SJCRH30 (cell line): ENCODE measurements around a stretch of chr18.

DNA sequence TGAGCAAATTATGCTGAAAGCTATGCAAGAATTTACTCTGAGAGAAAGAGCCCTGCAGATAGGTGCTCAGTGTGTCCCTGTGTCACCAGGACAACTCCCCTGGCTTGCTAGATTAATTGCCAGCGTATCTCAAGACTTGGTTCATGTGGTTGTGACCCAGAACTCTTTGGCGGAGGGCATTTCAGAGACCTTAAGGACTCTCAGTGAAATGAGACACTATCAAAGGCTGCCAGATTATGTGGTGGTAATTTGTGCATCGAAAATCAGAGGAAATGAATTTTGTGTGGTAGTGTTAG, 151.0 kb downstream of the ESCO1 start:
- RAMPAGE, long total RNA: no peak

DNA sequence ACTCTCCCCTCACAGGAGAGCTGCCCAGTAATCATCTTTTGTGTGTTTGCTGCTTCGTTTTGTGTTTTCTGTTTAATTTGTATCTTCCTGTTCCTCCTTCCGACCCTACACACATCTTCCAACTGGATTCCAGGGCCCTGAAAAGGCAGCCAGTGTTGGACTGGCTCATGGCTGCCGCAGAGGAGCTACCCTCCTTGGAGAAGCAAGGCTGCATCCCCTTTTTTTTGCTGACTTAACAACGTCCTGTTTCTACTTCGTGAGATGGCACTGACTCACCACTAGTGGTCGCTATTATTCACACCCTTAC, 171.9 kb upstream of the GATA6 start:
- RAMPAGE, long total RNA: no peak

- RAMPAGE, long total RNA: no peak
These were observed 136.7 kb upstream of the GATA6 start for GRCh38 chr18:22032748-22033090.

- RAMPAGE, long total RNA: no peak
These were observed 58.9 kb upstream of the GATA6 start for GRCh38 chr18:22110415-22110930.

- RAMPAGE, long total RNA: no peak
These were observed 56.0 kb upstream of the GATA6 start for GRCh38 chr18:22113383-22113837.

DNA sequence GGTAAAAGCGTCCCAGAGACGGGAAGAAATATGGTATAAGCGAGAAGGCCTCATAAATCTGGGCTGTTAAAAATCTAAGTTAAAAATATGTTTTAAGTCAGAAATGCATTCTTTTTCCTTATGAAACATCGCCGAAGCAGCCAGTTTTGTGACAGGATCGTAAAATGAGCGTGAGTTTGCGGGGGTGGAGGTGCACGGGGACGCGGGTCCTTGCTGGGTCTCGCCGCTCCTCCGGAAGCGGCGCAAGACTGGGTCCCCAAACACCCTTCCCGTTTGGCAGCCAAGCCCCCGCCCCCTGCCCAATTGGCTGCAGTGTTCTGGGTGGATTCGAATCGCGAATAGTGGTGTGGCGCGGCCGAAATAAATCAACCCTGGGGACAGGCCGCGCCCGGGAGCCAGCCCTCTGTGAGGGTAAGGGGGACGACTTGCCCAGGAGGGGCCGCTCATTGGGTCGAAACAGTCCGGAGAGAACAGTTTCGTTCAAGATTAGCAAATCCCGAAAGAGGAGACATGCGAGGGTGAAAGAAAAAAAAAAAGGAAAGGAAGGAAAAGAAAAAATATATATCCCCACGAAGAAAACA, 3.3 kb upstream of the GATA6 start:
- RAMPAGE, long total RNA: no peak

DNA sequence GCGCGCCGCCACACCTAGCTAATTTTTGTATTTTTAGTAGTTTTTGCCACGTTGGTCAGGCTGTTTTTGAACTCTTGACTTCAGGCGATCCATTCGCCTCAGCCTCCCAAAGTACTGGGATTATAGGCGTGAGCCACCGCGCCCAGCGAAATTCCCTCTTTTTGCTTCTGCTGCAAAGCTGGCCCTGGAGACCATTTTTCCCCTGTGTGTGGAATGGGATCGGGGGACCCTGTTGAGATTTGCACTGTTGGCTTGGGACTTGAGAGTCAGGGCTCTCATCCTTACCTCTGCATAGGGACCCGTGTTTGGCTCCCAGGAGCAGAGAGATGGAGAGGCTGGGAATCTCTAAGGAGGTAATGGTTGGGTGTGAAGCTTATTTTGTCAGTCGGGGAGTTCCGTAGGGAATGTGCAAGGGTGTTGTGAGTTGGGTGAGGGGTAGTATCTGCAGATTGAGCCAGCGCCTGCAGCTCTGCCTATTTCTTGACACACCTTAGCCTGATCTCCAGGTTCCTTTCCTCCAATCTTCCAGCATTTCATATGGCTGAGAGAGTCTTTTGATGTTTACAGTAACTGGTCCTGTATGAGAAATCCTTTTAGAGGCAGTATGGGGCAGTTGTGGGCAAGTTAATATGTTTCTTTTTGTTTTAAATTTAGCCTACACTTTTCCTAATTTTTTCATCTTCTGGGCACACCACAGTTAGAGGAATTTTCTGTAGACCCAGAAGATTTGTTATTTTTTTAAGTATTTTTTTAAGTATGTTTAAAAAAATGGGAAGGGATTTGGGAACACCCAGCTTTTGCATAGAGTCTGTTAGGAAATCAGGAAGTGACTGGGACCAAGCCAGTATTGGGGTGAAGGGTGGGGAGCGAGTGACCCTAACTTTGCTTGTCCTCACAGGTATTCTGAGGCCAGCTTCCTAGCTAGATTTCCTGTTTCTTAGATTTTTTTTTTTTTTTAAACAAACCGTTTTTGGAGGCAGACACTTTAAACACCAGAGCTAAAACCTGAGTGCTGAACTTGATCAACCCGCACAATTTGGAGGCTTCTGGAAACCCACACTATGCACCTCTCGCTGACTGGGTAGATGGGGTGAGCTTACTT, 4.7 kb downstream of the GATA6 start:
- RAMPAGE, long total RNA: no peak

DNA sequence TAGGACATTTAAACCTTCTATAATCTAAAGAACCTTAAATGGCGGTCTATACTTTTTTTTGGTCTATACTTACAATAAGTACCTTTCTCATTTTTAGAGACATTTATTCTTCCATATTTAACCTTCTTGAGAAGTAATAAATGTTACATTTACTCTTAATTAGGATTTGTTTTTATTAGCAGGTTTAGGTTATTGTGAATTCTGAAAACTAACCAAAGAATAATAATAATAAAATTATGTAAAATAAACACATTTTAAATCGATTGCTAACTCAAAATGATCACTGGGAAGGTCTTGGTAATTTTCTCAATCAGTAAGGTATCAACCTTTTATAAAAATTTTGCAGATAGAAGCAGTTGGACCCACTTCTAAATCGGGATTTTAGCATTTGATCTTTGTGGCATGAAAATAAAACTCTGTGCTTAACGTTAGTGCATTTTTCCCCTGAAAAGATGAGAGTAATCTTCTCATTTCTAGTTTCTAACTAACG, 6.5 kb downstream of the GATA6 start:
- RAMPAGE, long total RNA: no peak

- RAMPAGE, long total RNA: no peak
These were observed 117.3 kb downstream of the GATA6 start for GRCh38 chr18:22286555-22287251.

DNA sequence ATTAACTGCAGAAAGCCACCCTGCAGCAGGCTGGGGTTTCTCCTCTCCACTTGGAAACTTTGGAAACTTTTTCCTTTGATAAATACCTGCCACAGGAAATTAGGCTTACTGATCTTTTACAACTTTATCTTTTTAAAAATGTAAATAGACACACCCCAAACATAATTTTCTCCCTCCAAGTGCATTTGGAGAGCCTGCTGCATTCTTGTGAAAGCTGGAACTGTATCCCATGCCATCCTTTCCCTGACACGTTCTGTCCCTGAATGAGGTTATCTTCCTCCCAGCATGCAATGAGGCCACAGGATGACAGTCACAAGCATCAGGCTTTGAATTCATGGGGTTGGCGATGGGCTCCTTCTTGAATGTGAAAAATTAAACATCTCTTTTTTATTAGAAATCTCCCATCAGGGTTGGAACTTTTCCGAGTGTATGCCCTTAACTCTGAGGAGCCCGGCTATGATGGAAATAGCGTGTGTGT, 77.8 kb downstream of the CTAGE1 start:
- RAMPAGE, long total RNA: no peak

DNA sequence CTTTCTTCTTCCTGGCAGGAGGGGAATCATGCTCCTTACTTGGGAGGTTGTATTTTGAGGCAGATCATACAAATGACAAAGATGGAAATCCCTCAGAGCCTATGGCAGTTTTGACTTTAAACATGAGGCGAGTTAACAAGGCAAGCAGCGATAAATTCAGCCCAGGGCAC, 68.4 kb downstream of the CTAGE1 start:
- RAMPAGE, long total RNA: no peak

- RAMPAGE, long total RNA: no peak
These were observed 74.4 kb upstream of the CTAGE1 start for GRCh38 chr18:22492129-22492460.

DNA sequence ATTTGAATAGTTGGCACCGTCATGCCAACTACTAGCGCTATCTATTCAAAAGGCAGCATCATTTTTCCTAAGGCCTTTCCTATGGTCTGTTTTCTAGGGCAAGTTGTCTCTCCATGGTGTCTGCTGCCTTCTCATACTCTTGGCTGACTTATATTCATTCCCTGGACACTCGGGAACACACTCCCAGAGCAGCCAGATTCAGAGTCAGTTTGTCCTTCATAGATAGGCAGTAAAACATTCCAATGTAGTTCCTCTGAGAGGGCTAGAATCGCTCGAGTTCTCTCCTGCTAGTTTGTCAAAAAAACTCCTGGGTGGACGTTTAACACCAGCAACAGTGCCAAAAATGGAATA, 129.2 kb upstream of the CTAGE1 start:
- RAMPAGE, long total RNA: no peak

DNA sequence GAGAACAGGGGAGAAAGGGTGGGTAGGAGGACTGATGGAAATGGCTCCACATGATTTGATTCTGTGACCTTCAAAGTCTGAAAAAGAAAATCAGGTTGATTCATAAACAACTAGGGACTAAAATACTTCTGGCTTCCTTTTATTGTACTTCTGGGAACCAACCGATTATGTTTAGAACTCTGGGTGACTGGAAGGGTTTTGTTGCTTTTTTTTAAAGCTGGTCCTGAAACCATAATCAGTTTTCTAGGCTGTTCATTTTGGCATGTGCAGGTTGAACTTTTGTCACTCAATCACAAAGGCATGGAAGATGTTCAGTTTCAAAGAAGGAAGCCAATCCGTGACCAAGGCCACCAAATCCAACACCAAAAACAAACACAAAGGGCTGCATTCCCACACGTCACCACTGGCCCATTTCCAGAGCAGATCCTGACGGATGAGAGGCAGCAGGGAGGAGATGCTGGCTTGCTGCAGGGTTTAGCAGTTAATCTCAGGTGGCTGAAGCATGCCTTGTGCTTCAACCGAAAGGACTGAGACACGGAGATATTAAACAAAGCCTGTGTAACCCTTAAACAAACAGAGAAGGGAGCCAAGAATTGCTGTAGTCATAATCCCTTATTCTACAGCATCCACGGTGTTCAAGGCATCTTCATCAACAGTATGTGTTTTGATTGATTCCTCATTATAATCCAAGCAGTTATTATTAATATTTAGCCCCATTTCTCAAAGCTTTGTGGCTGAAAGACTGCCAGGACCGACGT, 191.9 kb upstream of the CTAGE1 start:
- RAMPAGE, long total RNA: no peak

GRCh38 chr18:22682956-22683866, 249.9 kb upstream of the RBBP8 start:
- RAMPAGE, long total RNA: no peak

DNA sequence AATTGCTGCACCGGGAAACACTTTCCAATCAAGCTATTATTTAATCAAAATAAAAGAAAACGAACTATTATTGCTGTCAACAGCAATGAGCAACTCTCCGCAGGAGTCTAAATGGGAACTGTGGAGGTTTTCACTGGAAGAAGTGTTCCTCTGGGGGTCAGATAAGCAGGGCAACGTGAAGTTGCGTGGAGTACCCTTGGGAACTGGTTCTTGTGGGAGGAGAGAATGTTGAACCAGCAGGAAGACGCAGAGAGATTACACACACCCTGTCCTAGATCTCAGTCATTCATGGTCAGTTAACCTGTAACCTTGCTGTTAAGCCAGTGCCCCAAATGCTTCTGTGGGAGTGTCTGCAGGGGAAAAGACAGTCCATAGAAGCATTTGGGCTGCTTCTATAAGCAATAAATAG, 20.4 kb upstream of the CABLES1 start:
- RAMPAGE, long total RNA: no peak

DNA sequence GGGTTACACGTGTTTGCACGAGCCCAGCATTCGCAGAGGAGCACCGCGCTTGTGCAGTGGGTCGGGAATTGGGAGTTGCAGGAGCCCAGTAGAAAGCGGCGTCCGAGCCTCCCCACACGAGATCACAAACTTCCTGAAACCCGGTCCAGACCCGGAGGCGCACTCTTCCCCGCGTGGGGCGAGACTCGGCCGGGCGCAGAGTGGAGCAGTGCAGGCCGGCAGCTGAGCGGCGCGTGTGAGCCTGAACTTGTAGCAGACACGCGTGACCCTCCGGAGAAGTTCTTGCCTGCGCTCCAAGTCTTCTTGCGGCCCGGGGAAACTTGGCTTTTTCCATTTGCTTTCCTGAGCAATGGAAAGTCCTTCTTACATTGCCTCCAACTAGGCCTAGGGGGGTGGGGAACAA, 1.5 kb downstream of the CABLES1 start:
- RAMPAGE, long total RNA: no peak

- RAMPAGE, long total RNA: no peak
These were observed 48.2 kb downstream of the CABLES1 start for GRCh38 chr18:23183369-23183939.

DNA sequence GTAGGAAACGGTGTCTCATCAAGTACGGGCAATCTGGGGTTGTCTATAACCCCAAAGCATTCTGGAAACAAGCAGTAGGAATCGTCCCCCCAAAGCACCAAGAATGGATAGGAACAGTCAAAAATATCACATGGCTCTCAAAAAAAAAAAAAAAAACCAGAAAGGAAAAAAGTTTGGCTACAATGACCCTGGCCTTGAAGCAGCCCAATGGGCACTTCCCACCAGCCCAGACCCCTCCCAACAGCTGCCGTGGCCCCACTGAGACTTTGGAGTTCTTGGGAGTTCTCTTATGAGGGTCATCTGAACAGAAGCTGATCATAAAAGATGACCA, 130.1 kb downstream of the CABLES1 start:
- RAMPAGE, long total RNA: no peak

DNA sequence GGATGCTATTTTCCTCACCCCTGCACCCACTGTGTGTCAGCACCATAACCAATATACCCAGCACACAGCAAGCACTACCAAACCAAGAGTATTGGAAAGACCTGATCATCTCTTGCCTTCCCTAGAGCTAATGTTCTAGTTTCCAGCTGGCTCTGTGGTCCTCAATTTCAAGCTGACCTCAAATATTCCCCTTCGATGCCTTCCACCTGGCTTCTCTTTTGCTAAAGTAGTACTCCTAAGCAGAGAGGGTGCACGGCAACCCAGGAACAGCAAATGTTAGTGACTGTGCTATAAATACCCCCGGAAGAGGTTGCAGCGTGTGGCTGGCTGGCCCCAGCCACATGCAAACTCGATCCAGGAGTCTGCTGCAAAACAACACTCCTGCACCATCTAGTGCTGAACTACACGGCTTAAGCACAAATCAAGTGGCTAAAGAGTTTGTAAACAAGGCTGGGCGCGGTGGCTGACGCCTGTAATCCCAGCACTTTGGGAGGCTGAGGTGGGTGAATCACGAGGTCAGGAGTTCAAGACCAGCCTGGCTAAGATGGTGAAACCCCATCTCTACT, 79.0 kb downstream of the TMEM241 start:
- RAMPAGE, long total RNA: no peak